Epithelial cell of proximal tubule (primary cell): ENCODE results near the gene HRH2.

DNA sequence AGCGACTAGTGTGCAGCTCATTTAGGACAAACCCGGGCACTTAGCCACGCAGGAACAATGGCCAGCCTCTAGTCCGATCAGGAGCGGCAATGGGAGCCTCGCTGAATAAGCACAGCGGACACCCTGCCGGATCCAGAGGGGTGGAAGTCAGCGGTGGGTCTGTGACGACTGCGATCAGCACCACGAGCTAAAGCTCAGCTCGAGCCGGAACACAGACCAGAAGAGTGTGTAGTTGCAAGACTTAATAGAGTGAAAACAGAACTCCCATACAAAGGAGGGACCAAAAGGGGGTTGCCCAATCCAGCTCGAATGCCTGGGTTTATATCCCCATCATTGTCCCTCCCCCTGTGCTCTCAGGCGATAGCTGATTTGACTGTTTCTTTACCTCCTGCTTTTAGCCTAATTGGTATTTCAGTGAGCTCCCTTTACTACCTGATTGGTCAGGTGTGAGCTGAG lies 53.7 kb upstream of the RPL26L1 start:
- RAMPAGE, long total RNA = no peak
- RRBS = 85% methylated on average over 7 of the region's 16 CpGs

DNA sequence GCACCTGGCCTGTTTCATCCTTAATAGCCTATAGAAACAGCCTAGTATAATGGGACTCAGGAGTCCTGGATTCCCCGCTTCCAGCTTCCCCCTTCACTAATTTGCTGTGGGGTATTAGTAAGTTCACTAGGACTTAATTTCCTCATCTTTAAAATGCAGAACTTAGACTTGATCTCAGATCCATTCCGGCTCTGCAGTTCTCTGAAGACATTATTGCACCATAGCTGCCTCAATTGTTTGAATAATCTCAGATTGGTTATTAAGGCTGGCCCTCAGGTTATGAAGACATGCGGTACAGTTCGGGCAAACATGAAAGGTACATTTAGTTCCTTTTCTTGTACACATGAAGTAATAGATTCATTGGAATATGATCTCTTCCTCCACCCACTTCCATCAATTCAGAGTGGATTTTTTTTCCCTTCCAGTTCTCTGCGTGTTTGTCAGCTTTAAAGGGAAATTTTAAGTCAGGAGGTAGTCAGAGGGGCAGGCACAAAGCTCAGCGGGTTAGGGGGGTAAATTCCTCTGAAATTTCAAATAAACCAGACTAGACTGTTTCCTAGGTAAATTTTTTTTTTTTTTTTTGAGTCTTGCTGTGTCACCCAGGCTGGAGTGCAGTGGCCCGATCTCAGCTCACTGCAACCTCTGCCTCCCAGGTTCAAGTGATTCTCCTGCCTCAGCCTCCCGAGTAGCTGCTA lies 28.1 kb downstream of the ATP6V0E1 start:
- RAMPAGE, long total RNA = no peak
- RRBS = no CpG with 5 or more reads among the region's 8 CpGs

DNA sequence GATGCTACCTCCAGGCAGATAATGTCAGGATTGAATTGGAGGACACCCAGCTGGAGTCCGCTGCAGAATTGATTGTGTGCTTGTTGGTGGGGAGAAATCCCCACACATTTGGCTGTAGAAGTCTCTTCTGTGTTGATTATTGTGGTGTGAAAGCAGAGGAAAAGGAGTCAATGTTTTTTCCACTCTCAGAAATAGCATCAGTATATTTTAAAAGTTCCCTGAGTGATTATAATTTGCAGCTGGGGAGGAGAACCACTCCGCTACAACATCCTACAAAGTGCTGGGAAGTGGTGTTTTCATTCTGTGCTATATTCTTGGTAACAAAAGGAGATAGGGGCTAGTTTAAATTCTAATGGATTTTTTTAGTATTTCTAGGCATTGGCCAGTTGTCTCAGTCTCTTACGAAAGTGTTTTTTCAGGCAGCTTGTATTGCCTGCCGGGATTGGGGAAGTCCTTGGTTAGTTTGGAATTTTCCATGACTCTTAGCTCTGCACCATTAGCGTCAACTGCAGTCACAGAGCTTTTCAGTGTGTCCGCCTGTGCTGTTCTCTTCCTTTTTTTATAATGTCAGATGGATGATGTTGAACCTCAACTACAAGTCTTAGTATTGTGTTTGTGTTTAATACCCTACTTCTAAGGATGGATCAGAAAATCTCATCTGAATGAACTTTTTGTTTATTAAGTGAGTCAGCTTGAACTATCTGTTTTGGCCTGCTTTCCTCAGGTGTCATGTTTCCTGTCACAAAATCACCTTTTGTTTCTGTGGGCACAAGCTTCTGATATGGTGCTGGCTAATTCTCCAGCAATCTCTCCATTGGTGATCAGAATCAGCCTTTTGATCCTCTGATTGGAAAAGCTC lies 32.9 kb downstream of the ATP6V0E1 start:
- RAMPAGE, long total RNA = no peak
- RRBS = no CpG with 5 or more reads among the region's 6 CpGs

GRCh38 chr5:173090563-173091301 lies 34.6 kb downstream of the CREBRF start:
- RAMPAGE, long total RNA = no peak
- RRBS = no CpG with 5 or more reads among the region's 6 CpGs

GRCh38 chr5:173408624-173409103 lies 80.5 kb upstream of the STC2 start:
- RAMPAGE, long total RNA = no peak
- RRBS = 95% methylated on average over 1 of the region's 16 CpGs

GRCh38 chr5:173457159-173457828 lies 129.1 kb upstream of the STC2 start:
- RAMPAGE, long total RNA = no peak
- RRBS = no CpG with 5 or more reads among the region's 8 CpGs

GRCh38 chr5:173689020-173689599 lies 72.7 kb upstream of the BOD1 start:
- RAMPAGE, long total RNA = no peak
- RRBS = 4% methylated on average over 2 of the region's 7 CpGs

- RAMPAGE, long total RNA = no peak
- RRBS = no CpG with 5 or more reads among the region's 8 CpGs
Observed at GRCh38 chr5:173707159-173707951, 90.9 kb upstream of the BOD1 start.

DNA sequence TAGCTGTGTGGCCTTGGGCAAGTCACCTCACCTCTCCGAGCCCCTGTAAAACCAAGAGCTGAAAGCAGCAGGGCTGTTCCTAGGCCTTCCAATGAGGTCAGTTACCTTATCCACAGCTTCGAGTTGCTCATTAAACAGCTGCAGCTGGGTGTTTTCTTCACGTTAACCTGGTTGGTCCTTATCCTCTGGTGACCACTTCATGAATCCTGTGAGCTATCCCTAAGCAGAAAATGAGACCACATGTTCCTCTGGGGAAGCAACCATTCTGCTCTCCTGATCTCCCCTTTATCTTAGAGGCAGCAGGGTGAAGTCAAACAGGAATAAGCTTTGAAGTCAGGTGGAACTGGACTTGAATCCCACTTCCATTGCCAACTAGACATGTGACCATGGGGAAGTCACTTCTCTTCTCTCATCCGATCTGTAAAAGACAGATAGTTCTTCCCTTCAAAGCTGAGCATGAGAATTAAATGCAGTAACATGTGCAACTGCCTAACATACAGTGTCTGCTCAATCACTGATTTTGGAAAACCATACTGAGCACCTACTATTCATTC lies 111.5 kb upstream of the BOD1 start:
- RAMPAGE, long total RNA = no peak
- RRBS = no CpG with 5 or more reads among the region's 4 CpGs

DNA sequence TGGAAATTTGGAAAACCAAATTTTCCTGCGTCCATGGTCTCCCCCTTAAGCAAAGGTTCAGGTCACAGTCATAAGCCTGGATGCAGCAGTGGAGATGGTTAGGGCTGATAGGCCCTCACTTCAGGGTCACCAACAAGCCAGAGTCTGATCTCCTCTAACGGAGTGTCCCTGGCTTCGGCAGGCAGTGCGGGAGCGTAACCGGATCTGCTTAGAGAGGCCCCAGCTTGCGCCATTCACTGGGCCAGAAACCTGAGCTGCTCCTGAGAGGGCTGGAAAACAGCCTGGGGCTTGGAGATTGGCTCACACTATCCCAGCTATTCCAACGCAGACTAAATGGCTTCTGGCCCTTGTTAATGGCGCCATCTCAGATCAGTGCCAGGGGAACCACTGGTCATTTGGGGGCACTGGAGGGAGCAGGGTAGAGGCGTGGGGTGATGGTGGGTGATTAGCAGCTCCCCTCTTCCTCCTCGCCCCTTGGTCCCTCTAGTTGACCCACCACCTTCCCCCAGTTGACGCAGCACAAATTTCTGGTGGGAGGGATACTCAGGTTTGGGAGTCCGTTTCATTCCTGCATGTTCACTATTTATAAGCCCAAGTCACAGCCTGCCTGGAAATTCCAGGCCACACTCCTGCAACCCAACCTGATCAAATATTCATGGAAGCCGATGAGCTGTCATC lies 134.7 kb upstream of the CPEB4 start:
- RAMPAGE, long total RNA = no peak
- RRBS = no CpG with 5 or more reads among the region's 14 CpGs

DNA sequence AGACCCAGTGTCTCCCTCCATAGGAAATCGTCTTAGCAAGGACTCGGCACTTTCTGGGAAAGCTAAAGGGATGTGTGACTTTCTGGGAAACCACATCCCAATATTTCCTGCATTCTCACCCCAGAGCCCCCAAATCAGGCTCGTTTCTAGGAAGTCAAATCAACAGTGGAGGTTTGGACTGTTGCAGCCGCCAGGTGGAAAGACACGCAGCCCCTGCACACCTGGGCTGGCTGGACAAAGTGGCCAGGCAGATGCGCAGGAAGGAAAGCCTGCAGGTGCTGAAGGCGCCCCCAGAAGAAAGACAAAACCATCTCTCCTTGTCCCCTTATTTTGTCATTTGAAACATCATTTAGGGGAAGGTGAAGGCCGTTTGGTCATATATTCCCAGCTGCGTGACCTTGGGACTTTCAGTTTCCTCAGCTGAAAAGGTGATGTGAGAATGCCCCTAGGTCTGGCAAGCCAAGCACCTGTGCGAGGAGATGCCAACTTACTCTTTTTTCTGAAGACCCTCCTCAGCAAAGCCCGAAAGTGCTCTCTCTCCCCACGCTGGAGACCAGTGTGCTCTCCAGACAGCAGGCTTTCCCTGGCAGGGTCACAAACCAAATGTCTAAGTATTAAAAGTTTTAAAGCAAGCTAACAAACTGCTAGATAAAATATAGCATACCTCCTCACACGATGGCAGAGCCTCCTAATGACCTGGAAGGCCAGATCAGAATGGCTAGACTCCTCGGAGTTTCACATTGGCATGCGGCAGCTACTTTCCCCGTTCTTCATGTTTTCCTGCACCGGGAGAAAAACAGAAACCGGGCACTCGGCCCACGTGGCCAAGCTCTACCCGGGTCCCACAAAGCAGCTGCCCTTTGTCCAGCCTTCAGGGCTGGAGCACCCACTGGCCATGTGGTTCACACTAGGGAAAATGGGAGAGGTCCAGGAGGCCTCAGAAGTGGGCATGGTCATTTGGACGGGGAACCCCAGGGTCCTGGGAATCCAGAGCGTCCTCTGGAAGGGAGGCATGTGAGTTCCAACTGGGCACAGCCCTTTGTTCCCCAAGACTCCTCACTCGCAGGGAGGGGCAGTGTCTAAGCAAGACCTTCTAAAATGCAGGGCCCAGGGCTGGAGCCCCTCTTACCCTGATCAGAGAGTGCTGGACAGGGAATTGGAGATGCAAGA lies 97.6 kb upstream of the CPEB4 start:
- RAMPAGE, long total RNA = no peak
- RRBS = no CpG with 5 or more reads among the region's 24 CpGs

- RAMPAGE, long total RNA = no peak
- RRBS = no CpG with 5 or more reads among the region's 16 CpGs
Observed at GRCh38 chr5:173793643-173794543, 94.3 kb upstream of the CPEB4 start.

DNA sequence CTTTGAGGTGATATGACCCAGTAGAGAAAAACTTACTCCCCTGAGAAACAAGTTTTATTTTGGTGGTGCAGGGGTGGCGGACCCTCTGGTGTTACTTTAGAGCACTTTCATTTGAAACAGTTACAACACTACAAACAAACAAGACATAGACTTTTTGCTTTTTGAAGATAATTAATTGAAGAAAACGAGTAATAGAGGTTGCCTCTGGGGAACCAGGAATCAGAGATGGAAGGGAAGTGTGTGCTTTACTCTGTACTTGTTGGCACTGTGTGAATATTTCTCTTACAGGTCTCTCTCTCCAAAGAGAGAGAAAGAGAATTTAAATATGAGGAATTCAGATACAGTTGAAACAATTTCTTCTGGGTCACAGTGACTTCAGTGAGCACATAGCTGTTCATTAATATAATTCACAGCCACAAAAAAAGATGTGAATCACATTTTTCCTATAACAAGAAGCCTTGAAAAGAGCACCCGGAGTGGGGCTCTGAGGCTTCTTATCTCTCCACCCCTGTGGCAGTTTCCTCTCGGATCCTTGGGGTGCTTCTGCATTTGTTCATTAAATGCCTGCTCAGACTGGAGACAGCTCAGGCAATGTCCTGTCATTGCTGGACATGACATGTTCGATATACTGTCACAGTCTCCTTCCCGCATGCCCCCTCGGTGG lies 37.8 kb upstream of the CPEB4 start:
- RAMPAGE, long total RNA = no peak
- RRBS = no CpG with 5 or more reads among the region's 7 CpGs

DNA sequence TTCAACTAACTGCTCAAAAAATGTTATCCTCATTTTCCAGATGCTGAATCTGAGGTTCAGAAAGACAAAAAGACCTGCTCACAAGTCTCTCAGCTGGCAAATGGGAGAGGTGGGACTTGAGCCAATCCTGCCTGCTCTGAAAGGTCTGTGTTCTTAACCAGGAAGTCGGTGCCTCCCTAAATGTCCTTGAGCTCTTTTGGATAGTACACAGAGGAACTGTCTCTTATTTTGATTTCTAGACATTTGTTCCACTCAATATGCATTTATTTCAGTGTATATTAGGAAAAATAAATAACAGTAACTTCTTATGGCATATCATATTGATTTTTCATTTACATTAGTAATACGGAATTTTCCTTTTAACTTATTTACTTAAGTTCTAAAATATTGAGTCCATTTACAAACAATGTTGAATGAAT lies 9.5 kb upstream of the CPEB4 start:
- RAMPAGE, long total RNA = no peak
- RRBS = no CpG with 5 or more reads among the region's 2 CpGs

DNA sequence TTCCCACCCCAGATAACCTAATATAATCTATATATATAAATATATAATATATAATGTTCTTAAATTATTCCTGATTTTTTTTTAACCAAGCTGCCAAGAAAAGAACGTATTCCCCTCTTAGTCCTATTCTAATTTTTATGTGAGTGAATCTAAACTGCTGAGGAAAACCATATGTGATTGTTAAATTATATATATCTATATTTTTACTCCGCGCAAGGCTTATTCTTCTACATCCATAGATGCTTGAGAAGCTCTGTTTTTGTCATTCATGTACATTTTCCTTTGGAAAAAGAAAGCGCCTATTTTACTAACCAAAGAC lies 944 bp downstream of the CPEB4 start:
- RAMPAGE, long total RNA = no peak
- RRBS = no CpG with 5 or more reads among the region's 4 CpGs

GRCh38 chr5:174145774-174146346 lies 100.4 kb downstream of the NSG2 start:
- RAMPAGE, long total RNA = no peak
- RRBS = no CpG with 5 or more reads among the region's 5 CpGs

DNA sequence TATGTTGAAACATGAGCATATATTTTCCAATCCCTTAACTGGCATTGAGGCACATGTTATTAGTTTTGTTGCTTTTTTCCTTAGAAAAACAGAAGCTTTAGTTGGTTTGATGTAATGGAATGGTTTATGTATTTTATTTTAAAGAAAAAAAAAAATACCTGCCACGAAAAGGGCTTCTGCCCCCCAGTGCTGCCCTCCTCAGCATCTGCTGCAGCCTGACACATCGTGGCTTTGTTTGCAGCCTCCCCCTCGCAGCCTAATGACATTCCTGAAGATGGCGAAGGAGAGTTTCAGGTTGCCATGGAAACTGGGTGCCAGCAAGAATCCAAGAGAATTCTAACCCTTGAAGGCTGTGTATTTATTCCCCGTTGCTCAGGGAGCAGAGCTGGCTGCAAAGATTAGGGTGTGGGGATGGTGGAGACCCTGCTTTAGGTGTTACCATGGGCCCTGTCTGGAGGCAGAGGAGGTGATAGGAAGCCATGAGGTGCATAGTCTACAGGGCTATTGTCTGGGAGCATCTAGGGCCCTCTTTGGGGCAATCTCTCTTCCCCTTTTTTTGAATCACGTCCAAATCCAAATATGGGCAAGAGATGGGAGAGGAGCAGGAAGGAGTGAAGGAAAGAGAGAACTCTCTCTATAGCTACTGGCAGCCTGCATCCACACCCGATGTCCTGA lies 126.7 kb downstream of the NSG2 start:
- RAMPAGE, long total RNA = no peak
- RRBS = no CpG with 5 or more reads among the region's 7 CpGs

DNA sequence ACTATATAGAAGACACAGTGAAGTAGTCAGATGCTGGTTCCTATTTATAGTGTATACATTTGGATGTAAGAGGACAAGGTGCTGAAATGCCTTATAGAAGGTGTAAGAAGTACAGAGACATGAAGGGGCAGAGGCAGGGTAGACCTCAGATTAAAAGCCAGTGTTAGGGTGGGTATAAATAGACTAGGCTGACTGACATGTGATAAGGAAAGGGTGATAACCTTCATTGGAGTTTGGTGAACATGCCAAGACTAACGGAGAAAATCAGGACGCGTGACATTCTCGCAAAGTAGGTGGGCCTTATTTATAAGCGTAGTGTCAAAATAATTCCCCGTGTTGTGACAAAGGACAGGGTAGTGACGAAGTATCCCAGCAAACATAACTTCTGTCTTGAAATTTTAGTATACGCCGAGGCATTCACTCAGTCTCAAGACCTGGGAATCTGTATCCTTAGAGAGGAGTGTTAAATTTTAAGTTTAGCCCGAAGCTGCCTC lies 59.0 kb upstream of the HRH2 start:
- RAMPAGE, long total RNA = no peak
- RRBS = no CpG with 5 or more reads among the region's 10 CpGs

- RAMPAGE, long total RNA = no peak
- RRBS = 5% methylated on average over 11 of the region's 52 CpGs
Observed at GRCh38 chr5:175657585-175658228, at the start of gene HRH2. Gene HRH2, plus strand, starts transcription at chr5:175658071.

DNA sequence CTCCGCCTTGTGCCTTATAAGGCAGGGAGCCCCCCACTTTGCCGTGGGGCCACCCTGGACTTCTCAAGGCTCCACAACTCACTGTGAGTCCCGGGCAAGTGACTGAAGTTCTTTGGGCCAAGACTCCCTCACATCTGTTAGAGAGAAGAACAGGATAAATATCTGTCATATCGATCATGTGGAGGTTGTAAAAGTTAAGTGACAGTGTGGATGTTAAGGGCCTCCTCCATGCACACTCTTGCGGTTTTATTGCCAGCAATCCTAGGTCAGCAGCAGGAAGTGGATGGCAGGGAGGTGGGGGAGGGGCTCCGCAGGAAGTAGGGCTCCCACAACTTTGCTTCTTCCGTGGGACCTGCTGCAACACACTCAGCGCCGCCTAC lies 38.5 kb downstream of the HRH2 start:
- RAMPAGE, long total RNA = no peak
- RRBS = no CpG with 5 or more reads among the region's 9 CpGs